Stomach (tissue), 7 donors: ENCODE measurements around the genes KCTD12 and SLAIN1.

GRCh38 chr13:76824155-76824492 is 62.1 kb downstream of the KCTD12 start:
- PRO-cap, result no peak
- RAMPAGE, long total RNA, 5 experiments, result no peak in any of the 5 experiments
- RRBS, result no CpG with 5 or more reads among the region's 1 CpG

GRCh38 chr13:76882377-76882813 is 3.8 kb downstream of the KCTD12 start:
- PRO-cap, result no peak
- RAMPAGE, long total RNA, 5 experiments, result start-site peak on the minus strand in 1 of 5 experiments, at chr13:76882625-76882753 at its widest, 20 to 36 reads per replicate
- RRBS, result no CpG with 5 or more reads among the region's 4 CpGs

DNA sequence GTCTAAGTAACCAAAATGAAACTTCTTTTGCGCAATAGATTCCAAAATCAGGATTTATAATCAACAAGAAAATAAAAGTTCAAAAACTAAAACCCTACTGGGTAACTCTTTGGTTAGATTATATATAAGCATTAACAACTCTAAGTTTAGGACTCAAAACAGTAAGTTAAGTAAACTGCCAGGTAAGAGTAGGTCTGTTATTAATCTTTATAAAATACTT is 2.5 kb downstream of the KCTD12 start:
- PRO-cap, result no peak
- RAMPAGE, long total RNA, 5 experiments, result start-site peak on the minus strand in 2 of 5 experiments, centred at positions 95 to 153 of the sequence, 11 to 24 reads per replicate
- RRBS, result no CpG with 5 or more reads among the region's 1 CpG

GRCh38 chr13:76884257-76884610 is 2.0 kb downstream of the KCTD12 start:
- PRO-cap, result bidirectional peak, plus-strand start at chr13:76884387, minus-strand start at chr13:76884371
- RAMPAGE, long total RNA, 5 experiments, result start-site peak on the minus strand in 2 of 5 experiments, at chr13:76884230-76884729 at its widest, 8 to 14 reads per replicate
- RRBS, result no CpG with 5 or more reads among the region's 10 CpGs

GRCh38 chr13:76885752-76886614 is at the start of gene KCTD12:
TSS of gene KCTD12 (minus strand) at chr13:76886405.
- PRO-cap, result bidirectional peak, plus-strand start at chr13:76886668, minus-strand start at chr13:76886405
- RAMPAGE, long total RNA, 5 experiments, result start-site peak on the minus strand in 2 of 5 experiments, at chr13:76886112-76886582 at its widest, 6 to 7 reads per replicate
- RRBS, result under 1% methylated on average over 53 of the region's 115 CpGs

GRCh38 chr13:77022260-77022682 is 4.7 kb downstream of the FBXL3 start:
- PRO-cap, result no peak
- RAMPAGE, long total RNA, 5 experiments, result no peak in any of the 5 experiments
- RRBS, result no CpG with 5 or more reads among the region's 3 CpGs

DNA sequence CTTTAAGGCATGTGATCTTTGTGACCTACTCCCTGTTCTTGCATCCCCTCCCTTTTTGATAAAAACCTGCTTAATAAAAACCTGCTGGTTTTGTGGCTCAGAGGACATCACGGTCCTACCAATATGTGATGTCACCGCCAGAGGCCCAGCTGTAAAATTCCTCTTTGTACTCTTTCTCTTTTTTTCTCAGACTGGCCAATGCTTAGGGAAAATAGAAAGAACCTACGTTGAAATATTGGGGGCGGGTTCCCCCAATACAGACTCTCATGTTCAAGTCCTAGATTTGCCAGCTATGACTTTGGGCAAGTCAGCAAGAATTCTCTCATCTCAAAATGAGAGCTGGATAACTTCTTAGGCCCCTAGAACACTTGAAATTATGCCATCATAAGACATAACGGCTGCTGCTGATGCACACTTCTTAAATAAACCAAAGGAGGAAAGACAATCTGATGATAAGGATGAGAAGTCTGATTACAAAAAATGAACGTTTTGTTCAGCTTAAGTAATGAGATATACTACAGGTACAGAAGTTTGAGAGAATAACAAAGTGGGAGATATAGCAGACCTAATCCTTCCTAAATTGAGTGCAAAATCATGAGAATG is 83.7 kb upstream of the FBXL3 start:
- PRO-cap, result no peak
- RAMPAGE, long total RNA, 5 experiments, result start-site peak on the minus strand in 1 of 5 experiments, centred at position 373 of the sequence, 21 reads per replicate
- RRBS, result no CpG with 5 or more reads among the region's 6 CpGs

DNA sequence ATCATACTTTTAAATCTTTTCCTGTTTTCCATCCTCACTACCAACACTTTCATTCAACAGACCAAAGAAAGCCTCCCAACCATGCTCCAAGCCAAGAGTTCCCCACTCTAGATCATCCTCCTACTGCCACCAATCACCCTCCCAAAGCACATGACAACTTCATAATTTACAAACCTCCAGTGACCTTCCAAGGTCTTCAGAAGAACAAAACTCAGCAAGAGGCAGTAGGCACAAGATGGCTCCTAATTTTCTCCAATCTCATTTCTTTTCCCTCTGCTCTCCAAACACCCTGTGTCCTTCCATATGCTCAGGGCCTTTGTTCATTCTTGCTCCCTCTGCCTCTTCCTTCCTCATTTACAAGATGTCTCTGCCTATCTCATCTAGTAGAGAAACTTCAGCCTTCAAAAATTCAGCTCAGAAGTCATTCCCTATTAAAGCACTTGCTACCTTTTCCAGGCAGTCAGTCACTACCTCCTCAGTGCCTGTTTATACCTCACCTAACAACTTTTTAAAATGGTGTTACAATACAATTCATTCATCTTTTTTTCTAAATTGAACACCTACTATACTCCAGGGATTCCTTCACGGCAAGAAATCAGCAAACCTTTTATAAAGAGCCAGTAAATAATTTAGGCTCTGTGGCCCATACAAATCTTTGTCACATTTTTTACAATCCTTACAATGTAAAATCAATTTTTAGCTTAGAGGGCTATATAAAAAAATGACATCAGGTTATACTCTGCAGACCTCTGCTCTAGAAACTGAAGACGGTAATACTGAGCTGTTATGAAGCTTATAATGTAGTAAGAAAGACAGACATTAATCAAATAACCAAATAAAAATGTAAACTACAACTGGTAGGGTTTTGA is 75.1 kb downstream of the MYCBP2 start:
- PRO-cap, result no peak
- RAMPAGE, long total RNA, 5 experiments, result no peak in any of the 5 experiments
- RRBS, result no CpG with 5 or more reads among the region's 2 CpGs

GRCh38 chr13:77316271-77317002 is 10.5 kb downstream of the MYCBP2 start:
- PRO-cap, result no peak
- RAMPAGE, long total RNA, 5 experiments, result no peak in any of the 5 experiments
- RRBS, result no CpG with 5 or more reads among the region's 5 CpGs

DNA sequence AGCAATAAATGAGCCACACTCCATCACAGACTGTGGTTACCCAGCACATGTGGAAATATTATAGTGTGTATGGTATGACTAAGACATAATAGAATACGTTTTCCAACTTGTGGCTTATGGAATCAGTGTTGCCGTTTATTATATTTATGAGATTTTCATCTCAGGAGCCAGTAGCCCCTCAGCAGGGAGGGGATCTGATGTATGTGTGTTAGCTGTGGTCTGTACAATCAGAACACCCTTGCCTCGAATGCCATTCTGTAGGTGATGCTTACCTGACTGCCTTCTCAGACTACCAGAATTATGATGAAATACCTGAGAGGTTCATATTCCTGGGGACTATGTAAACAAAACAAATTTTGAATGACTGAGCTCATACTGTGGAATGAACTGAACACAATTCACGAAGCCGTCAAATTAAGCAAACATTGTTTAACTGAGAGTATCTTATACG is 1.9 kb downstream of the SCEL start:
- PRO-cap, result no peak
- RAMPAGE, long total RNA, 5 experiments, result no peak in any of the 5 experiments
- RRBS, result no CpG with 5 or more reads among the region's 6 CpGs

DNA sequence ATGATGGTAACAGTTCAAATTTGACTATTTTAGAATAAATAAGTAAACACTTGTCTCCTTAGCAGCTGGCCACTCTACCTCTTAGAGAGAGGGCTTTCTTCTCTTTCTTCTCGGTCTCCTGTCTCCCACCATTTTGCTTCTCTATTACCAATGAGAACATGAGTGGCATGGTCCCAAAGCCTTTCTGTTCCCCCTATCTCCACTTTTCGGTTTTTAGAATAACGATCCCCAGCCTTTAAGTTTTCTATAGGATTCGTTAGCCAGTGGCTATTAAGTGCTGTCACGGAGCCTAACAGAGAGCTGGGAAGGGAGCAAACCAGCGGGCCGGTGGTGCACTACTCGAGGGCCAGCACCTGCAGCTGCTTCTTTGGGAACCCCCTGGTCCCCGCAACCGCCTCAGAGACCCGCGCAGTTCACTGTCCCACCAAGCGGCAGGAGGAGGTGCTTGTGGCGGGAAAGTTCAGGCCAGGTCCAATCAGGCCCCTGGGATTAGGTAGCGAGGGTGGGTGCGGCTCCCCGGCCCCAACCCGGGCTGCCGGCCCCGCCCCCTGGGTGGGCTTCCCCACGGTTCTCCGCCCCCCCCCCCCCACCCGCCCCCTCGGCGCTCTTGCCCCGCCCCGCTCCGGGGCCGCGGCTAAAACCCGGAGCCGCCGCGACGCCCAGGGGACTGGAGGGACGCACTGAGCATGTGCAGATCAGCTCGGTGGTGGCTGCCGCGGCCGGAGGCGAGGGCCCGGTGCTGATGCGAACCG is at the start of gene SLAIN1:
Gene SLAIN1, plus strand, starts transcription at position 663 of the 752 bp plus-strand sequence.
- PRO-cap, result bidirectional peak, plus-strand start at position 693 of the sequence, minus-strand start at position 389 of the sequence
- RAMPAGE, long total RNA, 5 experiments, result start-site peak on the plus strand in 1 of 5 experiments, centred at position 668 of the sequence, 6 reads per replicate
- RRBS, result 2% methylated on average over 13 of the region's 44 CpGs

DNA sequence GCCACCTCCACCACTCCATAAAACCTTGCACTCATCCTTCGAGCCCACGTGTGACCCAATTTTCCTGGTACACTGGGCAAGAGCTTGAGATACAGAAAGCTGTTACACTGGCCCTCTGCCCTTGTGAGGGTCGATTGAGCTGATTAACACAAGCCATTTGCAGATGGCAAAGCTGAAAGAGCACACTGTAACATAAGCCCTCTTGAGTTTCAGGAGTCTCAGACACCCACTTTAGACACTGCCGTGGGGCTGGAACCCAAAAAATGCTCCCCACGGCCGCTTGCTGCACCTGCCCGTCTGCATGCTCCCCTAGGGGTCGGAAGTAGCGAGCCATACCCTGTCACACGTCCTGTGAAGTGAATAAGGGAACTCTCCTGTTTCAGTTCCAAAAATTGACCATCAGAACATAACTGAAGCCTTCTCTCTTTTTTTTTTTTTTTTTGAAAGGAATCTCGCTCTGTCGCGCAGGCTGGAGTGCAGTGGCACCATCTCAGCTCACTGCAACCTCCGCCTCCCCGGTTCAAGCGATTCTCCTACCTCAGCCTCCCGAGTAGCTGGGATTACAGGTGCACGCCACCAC is 147.7 kb upstream of the EDNRB start:
- PRO-cap, result no peak
- RAMPAGE, long total RNA, 5 experiments, result no peak in any of the 5 experiments
- RRBS, result no CpG with 5 or more reads among the region's 18 CpGs

DNA sequence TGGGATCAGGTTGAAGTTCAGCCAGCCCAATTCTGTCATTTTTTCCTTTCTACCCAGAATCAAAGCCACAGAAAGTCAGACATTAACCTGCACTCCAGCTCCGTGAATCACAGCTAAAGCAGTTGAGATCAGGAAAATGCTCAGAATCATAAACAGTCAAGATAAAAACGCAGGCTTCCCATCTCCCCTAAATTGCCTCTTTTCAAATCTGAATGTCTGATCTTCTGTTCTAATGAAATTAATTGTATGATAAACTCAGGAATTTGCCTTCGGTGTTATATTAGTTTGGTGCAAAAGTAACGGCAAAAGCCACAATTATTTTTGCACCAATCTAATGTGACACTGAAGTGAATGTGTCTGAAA is 208.9 kb upstream of the OBI1 start:
- PRO-cap, result no peak
- RAMPAGE, long total RNA, 5 experiments, result no peak in any of the 5 experiments
- RRBS, result no CpG with 5 or more reads among the region's 4 CpGs

GRCh38 chr13:79393257-79394463 is 12.4 kb downstream of the RBM26 start:
- PRO-cap, result no peak
- RAMPAGE, long total RNA, 5 experiments, result start-site peak on the minus strand in 3 of 5 experiments, at chr13:79393289-79393733 at its widest, 5 to 41 reads per replicate
- RRBS, result no CpG with 5 or more reads among the region's 20 CpGs

DNA sequence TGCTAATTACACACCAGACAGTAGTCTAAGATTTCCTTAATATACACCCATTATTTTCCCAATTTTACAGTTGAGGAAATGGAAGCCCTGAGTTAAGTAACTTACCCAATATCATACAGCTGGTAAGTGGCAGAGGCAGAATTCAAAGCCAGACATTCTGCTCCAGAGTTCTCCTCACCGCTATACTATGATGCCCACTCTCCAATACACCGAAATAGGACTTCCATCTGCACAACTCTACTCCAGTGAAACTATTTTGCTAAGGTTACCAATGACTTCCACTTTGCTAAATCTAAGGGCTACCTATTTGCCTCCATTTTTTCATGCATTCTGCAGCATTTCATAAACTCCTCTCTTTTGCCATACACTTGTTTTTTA is 2.5 kb downstream of the RBM26 start:
- PRO-cap, result no peak
- RAMPAGE, long total RNA, 5 experiments, result no peak in any of the 5 experiments
- RRBS, result no CpG with 5 or more reads among the region's 2 CpGs

DNA sequence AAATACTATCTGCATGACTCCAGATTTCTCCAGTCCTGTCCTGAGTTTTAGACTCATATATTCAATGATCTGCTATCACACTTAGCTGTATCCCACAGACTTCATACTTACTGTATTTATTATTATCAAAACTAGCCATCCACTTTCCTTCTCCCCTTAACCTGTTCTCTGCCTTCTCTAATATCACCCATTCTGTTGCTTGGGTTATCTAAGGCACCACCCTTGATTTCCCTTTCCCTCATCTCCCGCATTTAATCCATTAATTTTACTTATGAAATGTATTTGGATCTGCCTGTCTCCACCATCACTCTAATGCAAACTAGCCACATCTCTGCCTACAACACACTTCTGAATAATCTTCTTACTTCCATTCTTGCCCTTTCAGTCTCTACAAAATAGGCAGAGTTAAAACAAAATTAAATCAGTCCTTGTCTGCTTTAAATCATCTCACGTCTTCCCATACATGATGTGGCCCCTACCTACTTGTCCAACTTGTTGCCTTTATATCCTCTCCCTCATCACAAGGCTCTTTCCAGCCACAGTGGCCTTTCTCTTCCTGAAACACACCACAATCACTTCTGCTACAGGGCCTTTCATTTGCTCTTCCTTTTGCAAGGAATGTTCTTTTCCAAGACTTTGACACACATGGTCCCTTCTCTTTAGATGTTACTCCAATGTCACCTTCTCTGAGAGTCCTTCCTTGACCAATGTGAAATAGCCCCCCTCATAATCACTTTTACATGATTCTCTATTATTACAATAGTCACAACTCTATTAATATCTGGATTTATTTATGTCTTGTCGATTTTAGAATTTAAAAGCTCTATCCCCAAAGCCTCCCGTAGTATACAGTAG is 1.8 kb downstream of the RBM26 start:
- PRO-cap, result no peak
- RAMPAGE, long total RNA, 5 experiments, result start-site peak on the minus strand in 2 of 5 experiments, centred at positions 300 to 621 of the sequence, 15 to 29 reads per replicate
- RRBS, result no CpG with 5 or more reads among the region's 4 CpGs

GRCh38 chr13:79525619-79526498 is 44.9 kb downstream of the NDFIP2 start:
- PRO-cap, result no peak
- RAMPAGE, long total RNA, 5 experiments, result start-site peak on the plus strand in 1 of 5 experiments, at chr13:79525912-79526165 at its widest, 10 reads per replicate
- RRBS, result no CpG with 5 or more reads among the region's 4 CpGs

GRCh38 chr13:79637134-79637752 is 156.3 kb downstream of the NDFIP2 start:
- PRO-cap, result no peak
- RAMPAGE, long total RNA, 5 experiments, result no peak in any of the 5 experiments
- RRBS, result no CpG with 5 or more reads among the region's 5 CpGs

DNA sequence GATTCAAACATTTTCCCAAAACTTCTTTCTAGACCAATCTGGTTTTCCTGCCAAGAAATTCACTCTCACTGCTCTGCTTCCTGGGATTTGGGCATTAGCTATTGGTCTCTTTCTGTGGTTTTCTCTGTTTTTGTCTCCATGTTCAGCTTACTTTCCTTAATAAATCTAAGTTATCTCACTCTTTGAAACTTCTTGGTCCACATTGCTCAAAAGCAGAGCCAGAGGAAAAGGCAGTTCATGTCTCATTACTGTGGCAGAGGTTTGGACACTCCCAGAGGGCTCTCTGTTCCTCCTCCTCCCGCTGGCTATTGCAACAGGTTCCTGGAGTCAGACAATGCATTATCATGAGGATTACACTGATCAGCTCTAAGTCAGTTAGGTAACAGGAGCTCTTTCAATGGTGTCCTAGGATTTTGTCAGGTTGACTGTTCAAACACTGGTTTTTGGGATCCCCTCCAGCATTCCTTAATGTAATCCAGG is 298.8 kb downstream of the NDFIP2 start:
- PRO-cap, result no peak
- RAMPAGE, long total RNA, 5 experiments, result no peak in any of the 5 experiments
- RRBS, result no CpG with 5 or more reads among the region's 1 CpG

DNA sequence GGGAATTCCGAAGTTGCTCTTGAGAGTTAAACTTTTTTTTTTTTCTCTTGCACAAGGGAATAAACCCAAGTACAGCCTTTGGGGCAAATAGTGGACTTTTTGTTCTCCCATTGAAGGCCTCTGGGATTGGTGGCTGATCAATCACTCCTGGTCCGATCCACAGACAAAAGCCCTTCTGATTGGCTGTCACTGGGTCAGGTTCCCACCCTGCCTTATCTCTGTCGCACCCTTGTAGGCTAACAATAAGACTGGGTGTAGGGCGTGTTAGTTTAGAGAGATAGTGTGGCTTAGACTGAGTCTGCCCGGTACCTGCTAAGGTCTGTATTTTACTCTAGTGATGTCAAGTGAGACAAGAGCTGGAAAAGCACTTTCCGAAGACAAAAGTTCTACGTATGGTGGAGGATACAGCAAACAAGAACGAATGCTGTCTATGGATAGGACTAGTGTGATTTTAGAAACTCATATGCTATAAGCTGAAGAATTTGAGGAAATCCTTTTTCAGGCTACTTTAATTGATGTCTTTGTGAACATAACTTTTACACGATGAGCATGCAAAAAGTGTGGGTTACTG is 380.9 kb downstream of the NDFIP2 start:
- PRO-cap, result no peak
- RAMPAGE, long total RNA, 5 experiments, result no peak in any of the 5 experiments
- RRBS, result no CpG with 5 or more reads among the region's 9 CpGs